Natural killer cell (primary cell): Measurements from ENCODE around the genes CEP350 and ACBD6.

DNA sequence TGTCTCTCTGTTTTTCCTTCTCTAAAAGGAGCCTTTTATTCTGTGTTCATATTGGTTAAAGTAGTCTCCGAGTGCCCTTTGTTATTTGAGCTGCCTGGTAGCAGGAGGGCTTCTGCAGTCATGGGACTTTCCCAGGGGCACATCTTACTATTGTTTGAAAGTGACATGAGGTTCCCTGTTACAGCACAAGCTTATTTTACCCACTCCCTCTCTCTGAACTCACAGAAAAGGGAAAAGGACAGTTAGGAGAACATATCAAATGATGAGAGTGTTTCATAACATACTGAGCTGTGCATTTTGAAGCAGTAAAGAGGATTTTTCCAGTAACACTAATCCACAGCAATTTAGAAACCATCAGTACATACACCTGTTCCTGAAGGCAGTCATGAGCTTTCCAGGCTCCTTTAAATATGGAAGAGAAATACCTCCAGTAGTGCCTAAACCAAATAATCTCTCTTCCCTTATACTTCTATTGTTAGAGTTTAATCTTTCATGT lies 58.2 kb upstream of the ANGPTL1 start:
- PRO-cap, result no peak

DNA sequence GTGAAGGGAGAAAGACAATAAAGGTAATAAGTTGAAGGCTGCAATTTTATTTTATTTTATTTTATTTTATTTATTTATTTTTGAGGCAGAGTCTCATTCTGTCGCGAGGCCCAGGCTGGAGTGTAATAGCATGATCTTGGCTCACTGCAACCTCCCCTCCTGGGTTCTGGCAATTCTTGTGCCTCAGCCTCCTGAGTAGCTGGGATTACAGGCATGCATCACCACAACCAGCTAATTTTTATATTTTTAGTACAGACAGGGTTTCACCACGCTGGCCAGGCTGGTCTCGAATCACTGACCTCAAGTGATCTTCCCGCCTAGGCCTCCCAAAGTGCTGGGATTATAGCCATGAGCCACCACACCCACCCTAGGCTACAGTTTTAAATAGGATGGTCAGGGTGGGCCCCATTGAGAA lies 62.9 kb upstream of the FAM20B start:
- PRO-cap, result no peak

DNA sequence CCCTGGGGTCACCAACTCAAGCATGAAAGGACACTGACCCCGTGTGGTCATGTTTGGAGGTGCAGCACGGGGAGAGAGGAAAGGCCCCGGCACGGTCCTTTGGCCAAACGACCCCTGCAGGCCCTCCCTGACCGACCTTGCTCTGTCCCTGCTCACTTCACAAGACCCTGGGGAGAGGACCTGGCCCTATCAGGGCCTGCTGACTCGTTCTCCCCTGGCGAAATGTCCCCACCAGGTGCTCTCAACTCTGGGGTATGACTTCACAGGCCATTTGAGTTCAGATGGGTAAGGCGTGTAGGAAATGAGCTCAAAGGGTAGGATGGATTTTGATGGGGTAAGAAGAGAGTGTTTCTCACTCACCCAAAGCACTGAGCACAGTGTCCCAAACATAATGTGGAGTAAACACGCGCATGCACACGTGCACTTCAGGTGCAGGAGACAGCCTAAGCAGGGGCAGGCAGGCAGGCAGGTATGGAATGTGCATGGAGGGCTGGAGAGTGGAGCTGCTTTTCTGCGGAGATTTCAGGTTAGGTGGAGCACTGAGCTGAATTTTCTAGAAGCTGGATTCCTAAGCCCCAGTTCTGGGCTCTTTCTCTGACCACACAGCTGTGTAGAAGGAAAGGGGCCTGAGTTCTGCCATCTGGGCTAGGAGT lies 22.7 kb upstream of the FAM20B start:
- PRO-cap, result no peak

DNA sequence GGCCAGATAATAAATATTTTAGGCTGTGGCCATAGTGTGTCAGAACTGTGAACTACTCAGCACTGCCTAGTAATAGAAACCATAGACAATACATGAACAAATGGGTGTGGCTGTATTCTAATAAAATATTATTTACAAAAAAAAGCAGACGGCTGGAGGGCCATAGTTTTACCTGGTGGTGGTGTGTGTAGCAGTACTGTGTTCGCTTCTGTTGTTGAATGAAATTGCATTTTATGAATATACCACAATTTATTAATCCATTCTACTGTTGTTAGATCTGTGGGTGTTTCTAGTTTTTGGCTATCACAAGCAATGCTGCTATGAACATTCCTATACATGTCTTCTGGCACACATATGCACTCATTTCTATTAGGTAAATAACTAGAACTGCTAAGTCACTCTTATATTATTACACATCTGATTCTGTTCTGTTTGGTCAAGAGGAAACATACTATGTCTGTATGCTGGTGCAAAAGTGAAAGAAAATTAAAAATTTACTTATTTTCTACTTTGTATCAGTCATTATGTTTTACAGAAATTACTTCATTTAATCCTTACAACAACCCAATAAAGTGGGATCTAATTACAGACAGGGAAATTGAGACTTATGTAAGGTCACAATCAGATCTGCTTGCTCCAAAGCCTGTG lies 43.4 kb downstream of the TOR3A start:
- PRO-cap, result no peak

- PRO-cap, result no peak
These were observed 33.0 kb downstream of the TOR1AIP2 start for GRCh38 chr1:179844348-179845309.

DNA sequence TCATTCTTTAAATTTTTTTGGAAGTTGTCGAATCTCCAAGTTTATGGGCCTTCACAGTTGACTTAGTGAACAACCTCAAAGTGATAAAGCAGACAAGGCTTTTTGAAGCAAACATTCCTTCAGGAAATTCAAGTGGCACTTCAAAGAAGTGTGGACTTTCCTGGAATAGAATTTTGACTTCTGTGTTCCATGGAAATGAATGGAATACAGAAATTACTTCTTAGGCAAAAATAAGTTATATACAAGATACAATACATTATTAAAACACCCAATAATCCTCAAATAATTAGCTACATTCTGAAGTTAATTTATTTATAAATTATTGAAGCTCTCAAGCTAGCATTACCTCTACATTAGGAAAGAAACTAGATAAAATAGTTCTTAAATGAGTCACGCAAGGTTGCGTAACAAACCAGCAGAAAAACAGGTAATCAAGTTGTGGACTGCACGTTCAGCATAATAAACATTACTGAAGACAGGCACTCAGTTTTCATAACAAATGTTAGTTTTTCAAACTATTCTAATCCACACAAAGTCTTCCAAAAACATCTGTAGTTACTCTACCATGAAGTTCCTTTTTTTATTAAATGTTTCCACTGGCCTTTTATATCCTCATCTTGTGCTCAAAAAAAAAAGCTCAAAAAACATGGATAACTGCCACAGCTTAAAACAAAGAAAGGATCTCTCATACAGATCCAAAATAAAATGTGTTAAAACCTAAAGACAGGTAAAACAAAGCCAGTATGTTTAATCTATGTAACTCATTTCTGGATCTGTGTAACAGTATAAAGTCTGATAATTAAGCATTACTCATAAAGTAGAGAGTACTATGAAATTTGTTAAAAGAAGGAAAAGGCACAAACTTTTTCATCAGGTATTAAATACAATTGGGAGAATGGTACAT lies 1.3 kb downstream of the TOR1AIP2 start:
- PRO-cap, result no peak

DNA sequence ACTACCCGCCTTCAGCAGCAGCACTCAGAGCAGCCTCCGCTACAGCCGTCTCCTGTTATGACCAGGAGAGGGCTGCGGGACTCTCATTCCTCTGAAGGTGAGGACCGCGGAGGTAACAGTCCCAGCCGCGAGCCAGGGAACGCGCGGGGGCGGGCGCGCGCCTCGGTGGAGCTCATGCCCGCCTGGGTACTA lies 692 bp downstream of the TOR1AIP1 start:
- PRO-cap, result no peak

DNA sequence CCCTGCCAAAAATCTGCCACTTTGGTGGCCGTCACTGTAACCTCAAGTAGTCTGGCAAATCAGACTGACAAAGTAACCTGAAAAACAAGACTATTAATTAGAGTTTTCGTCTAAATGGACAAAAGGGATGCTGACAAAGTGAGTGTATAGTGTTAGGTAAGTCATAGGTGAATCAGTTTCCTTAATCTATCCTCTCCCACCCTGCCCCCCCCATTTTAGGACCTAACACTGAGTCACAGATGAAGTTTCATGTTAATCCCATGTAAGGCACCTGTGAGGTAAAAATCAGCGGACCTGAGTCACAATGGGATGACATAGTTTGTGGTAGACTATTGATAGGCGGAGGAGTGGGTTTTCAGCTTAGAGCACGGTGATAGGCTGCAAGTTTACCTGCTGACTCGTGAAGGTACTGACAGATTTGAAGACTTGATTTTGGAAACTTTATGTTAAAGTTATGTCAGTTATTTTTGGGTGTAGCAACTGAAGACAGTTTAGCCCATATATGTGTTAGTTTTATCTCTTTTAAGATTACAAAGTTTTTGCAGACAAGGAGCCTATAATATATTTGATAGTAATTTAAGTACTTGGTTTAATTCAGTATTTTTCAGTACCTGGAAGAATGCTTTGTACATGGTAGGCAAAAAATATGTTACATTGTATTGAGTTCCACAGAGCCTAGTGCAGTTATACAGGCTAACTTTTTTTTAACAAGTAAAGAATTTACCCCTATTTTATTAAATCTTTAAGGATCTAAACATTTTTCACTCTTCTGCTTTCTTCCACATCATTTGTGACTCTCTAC lies 1.7 kb downstream of the TOR1AIP1 start:
- PRO-cap, result unidirectional peak, minus-strand start at position 69 of the sequence; unidirectional peak, minus-strand start at position 306 of the sequence

GRCh38 chr1:179922391-179922883 lies 32.2 kb upstream of the CEP350 start:
- PRO-cap, result no peak

GRCh38 chr1:179954233-179954978 lies at the start of gene CEP350:
Gene CEP350 (plus strand): TSS chr1:179954810.
- PRO-cap, result bidirectional peak, plus-strand start at chr1:179954329, minus-strand start at chr1:179954317; bidirectional peak, plus-strand start at chr1:179954810, minus-strand start at chr1:179954530

DNA sequence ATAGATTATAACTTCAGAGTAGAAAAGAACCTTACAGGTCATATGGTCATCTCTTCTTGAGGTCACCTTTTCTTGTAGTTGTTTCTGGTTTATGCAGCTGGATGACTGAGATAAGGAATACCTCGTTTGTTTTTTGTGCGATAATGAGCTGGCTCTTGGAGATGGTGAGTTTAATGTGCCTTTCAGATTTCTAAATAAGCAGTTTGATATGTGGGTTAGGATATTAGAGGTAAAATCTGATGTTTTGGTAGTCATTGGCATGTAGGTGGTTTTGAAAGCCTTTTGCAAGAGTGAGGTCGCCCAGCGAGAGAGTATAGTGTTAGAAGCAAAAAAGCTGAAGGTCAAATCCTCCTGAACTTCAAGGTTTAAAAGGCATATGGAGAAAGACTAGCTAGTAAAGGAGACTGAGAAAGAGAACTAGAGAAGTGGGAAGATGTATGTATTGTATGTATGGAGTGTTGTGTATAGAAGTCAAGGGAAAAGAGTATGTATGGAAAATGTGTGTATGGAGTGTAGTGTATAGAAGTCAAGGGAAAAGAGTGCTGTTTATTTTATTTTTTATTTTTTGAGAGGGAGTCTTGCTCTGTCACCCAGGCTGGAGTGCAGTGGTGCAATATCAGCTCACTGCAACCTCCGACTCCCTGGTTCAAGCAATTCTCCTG lies 17.5 kb downstream of the CEP350 start:
- PRO-cap, result no peak

- PRO-cap, result no peak
These were observed 19.3 kb downstream of the QSOX1 start for GRCh38 chr1:180173970-180174373.

GRCh38 chr1:180178524-180179082 lies 23.9 kb downstream of the QSOX1 start:
- PRO-cap, result no peak

DNA sequence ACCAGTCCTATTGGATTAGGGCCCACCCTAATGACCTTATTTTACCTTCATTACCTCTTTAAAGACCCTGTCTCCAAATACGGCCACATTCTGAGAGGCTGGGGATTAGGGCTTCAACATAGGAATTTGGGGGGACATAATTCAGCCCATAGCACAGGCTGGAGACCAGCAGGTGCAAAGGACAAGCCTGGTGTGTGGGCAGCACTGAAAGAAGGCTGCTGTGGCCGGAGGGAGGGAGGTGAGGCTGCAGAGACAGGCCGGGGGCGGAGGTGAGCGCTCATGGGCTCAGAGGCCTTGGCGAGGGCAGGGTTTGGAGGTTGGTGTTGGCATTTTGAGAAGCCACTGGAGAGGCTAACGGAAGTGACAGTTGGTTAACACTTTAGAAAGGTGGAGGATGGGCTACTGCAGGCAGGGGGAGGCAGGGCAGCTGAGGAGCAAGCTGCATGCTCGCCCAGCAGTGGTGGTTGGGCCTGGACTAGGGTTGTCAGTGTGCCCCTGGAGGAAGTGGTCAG lies 37.4 kb downstream of the QSOX1 start:
- PRO-cap, result no peak

GRCh38 chr1:180197743-180199074 lies 31.9 kb upstream of the LHX4 start:
- PRO-cap, result no peak

DNA sequence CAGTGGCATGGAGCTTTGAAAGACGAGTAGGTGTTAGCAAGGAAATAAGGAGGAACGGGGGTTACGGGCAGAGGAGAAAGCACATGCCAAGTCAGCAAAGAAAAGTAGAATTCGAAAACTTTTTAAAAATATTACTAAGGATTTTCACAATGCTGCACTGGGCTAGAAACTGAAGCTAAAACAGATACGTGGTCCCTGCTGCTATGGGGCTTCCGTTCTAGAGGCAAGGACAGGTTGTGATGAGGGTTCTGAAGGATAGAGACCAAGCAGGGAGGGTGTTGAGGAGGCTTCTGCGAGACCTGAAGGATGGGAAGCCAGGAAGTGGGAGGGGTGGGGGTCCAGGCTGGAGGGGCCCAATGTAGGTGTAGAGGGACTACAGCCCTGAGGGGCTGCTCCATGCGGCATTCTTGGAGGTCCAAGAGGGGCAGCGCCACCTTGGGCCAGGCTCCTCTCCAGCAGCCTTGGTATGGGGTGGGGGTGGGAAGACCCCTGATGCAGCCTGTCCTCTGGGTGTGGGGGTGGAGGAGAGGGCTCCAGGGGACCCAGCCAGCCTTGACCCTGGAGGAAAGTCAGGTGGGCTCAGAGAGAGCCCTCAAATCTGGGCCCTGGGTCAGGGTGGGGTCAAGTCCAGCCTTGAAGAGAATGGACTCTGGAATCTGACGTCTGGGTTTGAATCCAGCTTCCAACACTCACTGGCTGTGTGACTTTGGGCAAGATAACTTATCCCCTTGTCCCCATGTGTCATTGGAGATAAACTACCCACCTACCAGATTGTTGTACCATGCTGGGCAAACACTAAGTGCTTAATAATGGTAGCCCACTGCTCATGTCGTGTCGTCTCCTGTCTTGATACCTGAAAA lies 30.4 kb upstream of the LHX4 start:
- PRO-cap, result no peak

GRCh38 chr1:180200361-180200803 lies 29.7 kb upstream of the LHX4 start:
- PRO-cap, result no peak

DNA sequence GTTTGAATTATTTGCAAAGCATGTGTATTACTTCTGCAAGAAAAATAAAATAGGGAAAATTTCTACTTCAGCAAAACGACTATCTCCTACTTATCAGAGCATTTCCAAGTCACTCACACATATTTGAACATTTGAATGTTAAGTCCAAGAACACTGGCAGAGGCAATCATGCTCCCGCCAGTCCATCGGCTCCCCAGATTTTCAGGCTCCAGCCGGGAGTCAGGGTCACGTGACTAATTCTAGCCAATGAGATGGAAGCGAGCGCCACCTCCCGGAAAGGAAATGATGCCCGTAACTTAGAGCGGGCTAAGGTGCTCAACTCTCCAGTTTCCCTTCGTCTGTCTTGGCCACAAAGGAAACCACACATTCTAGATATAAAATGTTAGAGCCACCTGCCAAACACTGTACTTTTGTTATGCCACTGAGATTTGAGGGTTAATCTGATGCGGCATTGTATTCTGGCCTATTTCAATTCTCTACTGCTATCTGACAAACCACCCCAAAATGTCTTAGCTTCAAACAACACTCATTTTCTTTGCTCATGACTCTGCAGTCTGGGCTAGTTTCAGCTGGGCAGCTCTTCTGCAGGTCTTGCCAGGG lies 16.6 kb upstream of the LHX4 start:
- PRO-cap, result no peak

- PRO-cap, result no peak
These were observed 435 bp downstream of the LHX4 start for GRCh38 chr1:180230463-180230935.

- PRO-cap, result bidirectional peak, plus-strand start at chr1:180502225, minus-strand start at chr1:180502172; bidirectional peak, plus-strand start at chr1:180502718, minus-strand start at chr1:180502560
These were observed at the start of gene ACBD6 for GRCh38 chr1:180501735-180502770. Gene ACBD6 (minus strand): TSS chr1:180502577.